CMK (cell line): ENCODE data around the genes HORMAD2 and RNF215.

DNA sequence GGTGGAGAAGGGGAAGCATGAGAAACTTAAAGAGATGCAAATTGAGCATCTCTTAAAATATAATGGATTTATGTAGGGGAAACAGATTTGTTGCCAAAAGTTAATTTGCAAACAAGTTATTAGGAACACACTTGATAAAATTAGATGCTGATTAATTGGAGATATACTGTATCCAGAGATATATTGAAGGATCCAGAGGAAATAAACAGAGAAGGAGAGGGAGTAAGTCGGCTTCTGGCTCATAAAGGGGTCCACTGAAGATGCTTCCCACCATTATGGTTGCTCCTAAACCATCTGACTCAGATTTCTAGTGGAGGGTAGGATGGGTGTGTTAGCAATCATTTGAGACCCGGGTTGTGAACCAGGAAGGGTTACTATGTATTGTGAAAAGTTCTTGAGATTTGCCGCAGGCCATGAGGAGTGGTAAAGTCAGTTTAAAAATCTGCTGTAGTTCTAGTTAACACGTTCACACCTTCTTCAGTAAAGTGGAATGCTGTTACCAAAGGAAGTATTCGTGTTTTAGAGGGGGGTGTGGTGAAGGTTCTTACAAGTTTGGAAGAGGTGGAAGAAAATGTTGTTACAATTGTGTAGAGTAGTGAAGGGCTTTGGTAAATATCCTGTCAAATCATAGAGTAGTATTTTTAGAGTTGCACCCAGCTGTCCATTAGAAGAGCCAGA is 2.5 kb downstream of the MTMR3 start:
- RRBS = no CpG with 5 or more reads among the region's 5 CpGs

- RRBS = 94% methylated on average over 8 of the region's 72 CpGs
Measured at GRCh38 chr22:30079718-30080709, at the start of gene HORMAD2. Gene HORMAD2, plus strand, starts transcription at chr22:30080464.

DNA sequence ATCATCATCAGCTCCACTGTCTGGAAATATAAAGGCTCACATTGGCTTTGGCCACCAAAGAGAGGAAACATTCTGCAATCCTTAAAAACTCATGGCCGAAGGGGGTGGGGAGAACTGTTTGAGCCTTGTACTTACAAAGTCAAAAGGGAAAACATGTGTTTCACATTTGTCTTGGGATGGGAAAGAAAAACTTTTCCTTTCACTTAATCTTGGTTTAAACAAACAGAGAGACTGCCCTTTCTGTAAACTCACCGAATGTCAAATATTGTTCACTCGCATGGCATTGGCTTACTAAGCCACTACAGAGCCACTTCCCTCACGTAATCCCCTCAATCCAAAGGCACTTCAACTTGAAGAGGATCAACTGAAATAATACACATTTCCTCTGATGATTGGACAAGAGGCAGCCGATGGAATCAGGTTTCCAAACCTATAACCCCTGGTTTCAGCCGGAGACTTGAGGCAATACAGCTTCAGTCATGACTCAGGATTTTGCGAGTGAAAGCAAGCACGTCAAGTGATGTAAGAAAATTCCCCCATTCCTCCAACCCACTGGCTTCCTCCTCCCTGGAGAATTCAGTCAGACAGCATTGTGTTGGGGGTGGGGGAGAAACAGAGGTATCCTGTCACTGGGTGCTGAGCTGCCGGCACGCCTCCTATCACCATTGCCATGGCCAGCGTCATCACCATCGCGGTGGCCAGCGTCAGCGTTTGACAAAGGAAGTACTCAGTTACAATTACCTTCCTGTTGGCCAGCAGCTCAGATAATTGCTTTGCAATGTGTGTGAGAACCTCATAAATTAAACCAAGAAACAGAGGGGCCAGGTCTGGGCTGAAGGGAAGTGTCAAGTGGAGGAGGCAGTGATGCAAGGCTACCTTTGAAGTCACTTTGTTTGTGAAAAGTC is 50.5 kb downstream of the LIF start:
- RRBS = no CpG with 5 or more reads among the region's 15 CpGs

- RRBS = 2% methylated on average over 3 of the region's 12 CpGs
Measured at GRCh38 chr22:30216455-30217212, 29.9 kb downstream of the LIF start.

GRCh38 chr22:30241401-30242086 is 5.0 kb downstream of the LIF start:
- RRBS = 96% methylated on average over 2 of the region's 17 CpGs

DNA sequence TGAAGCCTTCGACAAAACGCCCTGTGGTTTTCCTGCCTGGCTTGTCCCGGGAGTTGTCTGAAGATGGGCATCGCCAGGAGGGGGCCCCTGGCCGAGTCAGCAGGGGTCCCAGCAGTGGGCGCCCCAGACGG is 288 bp upstream of the LIF start:
- RRBS = no CpG with 5 or more reads among the region's 7 CpGs

DNA sequence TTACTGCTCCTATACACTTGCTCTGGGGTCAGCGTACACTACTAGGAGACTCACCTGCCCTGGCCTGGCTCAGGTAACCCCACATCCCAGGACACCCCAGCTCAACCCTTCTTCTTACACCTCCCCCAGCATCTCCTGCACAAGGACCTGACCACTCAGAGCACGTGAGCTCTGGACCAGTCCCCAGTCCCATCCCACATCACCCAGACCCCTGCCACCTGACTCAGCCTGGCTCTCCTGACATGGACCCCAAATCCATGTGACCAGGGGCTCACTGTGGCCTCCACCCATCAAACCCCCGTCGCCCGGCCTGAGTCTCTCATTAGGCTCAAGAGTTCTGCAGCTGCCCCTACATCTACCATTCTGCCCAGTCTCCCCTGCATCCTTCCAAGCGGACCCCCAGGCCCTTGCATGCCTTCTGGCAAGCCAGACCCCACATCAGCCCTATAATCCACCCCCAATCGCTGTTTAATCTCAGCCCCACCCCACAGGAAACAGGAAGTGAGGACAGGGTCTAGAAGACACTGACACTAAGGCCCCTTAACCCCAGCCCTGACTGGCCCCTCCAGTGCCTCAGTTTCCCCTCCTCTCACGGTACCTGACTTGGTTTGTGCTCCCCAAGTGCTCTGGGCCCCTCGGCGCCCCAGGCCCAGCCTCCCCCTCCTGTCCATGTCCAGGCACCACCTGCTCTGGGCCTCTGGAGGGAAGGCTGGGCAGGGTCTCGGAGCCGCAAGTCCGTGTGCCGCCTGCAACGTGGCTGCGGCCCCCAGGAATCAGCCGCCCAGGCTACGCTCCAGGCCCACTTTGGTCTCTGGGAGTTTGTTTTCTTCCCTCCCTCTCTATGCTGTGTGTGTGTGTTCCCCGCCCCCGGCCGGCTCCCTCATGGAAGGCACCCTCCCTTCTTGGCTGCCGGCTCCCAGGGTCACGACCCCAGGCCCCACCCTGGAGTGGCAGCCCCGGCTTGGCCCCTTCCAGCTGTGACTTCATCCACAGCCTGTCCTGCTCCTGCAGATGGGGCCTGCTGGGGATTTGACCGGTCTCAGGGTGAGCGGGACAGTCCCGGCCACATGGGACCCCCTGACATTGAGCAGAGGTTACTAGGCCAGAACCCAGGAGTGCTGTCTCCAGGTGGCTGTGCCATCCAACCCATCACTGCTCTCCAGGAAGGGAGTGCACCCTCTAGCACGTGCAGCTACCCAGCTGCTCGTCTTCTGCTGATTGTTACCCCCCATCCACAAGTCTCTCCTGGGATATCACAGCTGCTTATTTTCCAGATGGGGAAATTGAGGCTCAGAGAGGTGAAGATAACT is 2.3 kb upstream of the LIF start:
- RRBS = 24% methylated on average over 4 of the region's 29 CpGs

DNA sequence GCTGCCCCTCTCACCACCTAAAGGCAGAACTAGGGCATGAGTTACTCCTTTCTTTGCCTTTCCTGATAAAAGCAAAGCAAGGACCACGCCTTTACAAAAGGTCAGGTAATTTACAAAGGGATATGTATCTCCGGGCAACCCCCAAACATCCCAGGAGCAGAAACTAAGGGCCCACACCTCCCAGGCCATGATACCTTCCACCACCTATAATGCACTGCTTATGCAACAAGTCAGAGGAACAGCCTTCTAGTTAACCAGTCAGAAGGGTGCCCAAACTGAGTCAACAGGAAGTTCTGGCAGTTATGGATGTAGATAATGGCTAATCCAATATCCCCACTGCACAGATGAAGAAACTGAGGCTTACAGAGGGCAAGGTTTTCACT is 16.6 kb upstream of the CASTOR1 start:
- RRBS = no CpG with 5 or more reads among the region's 2 CpGs

- RRBS = no CpG with 5 or more reads among the region's 2 CpGs
Measured at GRCh38 chr22:30307104-30307320, 17.7 kb upstream of the CASTOR1 start.

- RRBS = no CpG with 5 or more reads among the region's 2 CpGs
Measured at GRCh38 chr22:30317364-30317610, 9.5 kb downstream of the TBC1D10A start.

DNA sequence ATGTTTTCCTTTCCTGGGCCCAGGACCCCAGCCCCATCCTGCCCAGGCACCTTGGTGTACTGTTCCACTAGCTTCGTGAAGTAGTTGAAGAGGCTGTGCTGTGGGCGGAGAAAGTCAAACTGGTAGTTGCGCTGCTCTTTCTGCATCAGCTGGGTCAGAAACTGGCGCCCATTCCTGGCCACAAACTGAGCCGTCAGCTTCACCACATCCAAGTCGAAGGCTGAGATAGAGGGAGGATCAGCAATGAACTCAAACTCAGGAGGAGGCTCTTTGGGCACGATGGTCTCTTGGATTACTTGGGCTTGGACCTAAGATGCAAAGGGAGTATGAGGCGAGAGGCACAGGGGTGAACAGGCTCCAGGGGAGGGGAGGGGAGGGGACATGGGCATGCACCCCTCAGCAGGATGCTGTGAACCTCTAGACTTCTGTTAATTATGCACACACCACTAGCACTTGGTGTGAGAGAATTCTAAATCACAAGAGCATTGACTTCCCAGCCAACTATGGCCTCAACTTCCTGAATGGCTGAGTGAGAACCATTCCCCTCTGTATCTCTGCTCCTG is 11.7 kb downstream of the SF3A1 start:
- RRBS = no CpG with 5 or more reads among the region's 8 CpGs

GRCh38 chr22:30386536-30387825 is at the start of gene RNF215:
Gene RNF215, minus strand, starts transcription at chr22:30387411.
- RRBS = 2% methylated on average over 26 of the region's 105 CpGs

DNA sequence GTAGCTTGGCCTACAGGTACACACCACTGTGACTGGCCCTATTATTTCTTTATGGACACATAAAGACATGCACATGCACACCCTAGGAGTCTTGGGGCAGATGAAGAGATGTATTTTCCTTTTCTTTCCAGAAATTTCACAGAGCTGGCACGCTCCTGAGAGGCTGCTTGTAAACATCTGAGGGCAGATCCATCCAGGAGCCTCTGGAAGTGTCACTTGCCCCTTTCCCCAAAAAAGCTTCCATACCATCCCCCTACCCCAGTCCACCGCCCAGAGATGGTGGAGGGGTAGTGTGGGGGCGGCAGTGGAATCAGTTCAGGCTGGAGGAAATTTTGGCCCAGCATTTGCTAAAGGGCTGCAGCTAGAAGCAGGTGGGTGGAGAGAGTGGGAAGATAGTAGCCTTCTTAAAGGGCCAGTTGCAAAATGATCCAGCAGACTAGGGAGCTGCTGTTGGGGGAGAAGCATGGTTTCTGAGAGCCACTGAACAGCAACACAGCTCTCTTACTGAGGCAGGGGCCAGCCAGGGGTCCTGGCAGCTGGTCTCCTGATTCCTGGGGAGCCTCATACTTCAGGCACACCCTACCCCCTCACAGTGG is 5.1 kb downstream of the SEC14L2 start:
- RRBS = no CpG with 5 or more reads among the region's 3 CpGs

- RRBS = no CpG with 5 or more reads among the region's 6 CpGs
Measured at GRCh38 chr22:30408978-30409517, 12.2 kb downstream of the SEC14L2 start.

DNA sequence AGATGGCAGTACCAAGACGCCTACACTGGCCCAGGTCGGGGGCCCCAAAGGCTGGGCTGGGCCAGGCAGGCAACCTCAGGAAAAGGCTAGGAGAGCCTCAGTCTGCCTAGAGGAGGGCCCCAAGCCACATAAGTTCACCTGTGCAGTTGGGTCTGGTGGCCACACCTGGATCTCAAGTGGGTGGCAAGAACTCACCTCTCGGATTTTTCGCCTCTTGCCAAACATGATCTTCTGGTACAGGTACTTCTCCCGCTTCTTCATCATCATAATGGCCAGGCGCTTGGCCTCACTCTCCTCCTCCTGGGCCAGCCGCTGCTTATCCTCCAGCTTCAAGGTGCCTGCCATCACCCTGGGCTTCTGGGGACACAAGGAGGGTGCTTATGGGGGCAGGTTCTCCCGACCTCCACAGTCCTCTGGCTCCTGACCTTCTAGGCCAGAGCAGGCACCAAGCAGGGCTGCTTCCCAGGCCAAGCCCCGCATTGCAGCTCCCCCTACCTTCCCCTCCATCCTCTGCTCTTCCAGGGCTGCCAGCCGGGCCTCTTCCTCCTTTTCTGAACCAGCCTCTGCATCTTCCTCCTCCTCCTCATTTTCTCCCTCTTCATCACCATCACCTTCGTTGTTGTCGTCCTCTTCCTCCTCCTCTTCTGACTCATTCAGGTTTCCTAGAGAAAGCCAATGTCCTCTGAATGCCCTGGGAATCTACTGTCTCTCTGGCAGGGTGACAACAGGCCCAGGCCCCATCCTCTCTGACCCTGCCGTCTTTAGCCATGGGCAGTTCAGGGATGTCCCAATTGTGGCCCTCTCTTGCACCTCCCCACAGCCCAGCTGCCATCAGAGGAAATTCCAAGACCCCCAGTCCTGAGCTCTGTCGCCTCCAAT is 4.4 kb upstream of the GAL3ST1 start:
- RRBS = no CpG with 5 or more reads among the region's 14 CpGs

DNA sequence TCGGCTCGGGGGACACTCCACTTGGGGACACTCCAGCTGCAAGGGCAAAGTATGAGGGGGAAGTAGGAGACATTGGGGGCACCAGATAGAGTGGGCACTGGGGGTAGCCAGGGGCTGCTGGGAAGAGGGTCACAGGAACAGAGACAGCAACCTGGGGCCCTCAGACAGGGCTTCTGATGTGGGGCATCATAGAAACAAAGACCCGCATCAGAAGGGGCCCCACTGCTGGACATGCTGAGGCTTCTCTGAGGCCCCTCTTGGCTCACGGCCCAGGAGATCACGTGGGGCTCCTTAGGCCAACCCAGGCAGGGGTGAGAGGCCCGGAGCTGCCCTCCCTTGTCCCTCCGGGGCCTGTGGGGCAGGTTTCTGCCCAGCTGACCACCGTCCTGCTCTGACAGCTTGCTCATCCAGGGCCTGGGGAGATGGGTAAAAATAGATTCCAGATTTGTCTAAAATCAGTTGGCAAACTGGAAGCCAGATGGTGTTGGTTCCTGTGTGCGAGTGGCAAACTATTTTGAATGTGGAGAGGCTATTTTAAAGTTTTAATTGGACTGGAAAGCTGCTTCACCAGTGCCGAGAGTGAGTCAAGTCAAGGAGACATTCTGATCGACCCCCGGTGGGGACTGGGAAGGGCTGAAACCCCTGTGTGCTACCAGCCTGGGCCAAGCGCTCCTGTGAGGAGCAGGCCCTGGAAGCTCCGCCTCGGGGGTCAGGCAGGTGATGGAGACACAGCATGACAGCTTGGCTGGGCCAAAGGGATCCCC is 89.5 kb downstream of the MORC2 start:
- RRBS = no CpG with 5 or more reads among the region's 15 CpGs

DNA sequence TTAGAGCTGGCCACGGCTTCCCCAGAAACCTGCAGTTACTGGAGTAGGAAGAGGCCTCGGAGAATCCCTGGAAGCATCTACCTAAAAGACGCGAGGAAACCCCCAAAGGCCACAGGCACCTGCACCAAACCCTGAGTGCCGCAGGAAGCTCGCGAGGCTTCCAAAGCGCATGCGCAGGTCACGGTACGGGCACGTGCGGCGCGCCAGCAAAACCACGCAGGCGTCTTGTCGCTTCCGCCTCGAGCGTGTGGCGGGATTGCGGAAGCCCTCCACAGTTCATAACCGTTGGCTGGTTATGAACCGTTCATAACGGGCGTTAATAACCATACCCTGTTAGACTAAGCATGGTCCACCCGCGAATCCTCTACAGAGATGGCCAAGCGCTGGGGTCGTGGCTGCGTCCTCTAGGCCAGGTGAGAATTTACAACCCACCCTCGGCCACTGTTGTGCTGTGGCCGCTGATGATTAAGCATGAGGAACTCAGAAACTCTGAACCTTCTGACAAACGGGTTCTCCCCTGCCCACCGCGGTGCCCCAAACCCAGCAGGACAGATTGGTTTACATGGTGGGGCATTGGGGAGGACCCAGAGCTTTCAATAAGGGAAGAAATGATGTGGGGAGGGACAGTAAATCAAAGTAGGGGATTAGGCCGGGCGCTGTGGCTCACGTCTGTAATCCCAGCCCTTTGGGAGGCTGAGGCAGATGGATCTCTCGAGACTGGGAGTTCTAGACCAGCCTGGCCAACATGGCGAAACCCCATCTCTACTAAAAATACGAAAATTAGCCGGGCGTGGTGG is 46.3 kb downstream of the MORC2 start:
- RRBS = no CpG with 5 or more reads among the region's 45 CpGs

- RRBS = no CpG with 5 or more reads among the region's 5 CpGs
Measured at GRCh38 chr22:31120157-31120496, 2.6 kb upstream of the INPP5J start.

GRCh38 chr22:31148564-31148931 is 8.2 kb upstream of the PLA2G3 start:
- RRBS = no CpG with 5 or more reads among the region's 1 CpG

- RRBS = no CpG with 5 or more reads among the region's 3 CpGs
Measured at GRCh38 chr22:31148932-31149325, 8.6 kb upstream of the PLA2G3 start.